ENCODE results near the genes TTC4 and LEXM.

GRCh38 chr1:54309256-54310638 lies 109.8 kb downstream of the MRPL37 start:
- PRO-cap: no peak

DNA sequence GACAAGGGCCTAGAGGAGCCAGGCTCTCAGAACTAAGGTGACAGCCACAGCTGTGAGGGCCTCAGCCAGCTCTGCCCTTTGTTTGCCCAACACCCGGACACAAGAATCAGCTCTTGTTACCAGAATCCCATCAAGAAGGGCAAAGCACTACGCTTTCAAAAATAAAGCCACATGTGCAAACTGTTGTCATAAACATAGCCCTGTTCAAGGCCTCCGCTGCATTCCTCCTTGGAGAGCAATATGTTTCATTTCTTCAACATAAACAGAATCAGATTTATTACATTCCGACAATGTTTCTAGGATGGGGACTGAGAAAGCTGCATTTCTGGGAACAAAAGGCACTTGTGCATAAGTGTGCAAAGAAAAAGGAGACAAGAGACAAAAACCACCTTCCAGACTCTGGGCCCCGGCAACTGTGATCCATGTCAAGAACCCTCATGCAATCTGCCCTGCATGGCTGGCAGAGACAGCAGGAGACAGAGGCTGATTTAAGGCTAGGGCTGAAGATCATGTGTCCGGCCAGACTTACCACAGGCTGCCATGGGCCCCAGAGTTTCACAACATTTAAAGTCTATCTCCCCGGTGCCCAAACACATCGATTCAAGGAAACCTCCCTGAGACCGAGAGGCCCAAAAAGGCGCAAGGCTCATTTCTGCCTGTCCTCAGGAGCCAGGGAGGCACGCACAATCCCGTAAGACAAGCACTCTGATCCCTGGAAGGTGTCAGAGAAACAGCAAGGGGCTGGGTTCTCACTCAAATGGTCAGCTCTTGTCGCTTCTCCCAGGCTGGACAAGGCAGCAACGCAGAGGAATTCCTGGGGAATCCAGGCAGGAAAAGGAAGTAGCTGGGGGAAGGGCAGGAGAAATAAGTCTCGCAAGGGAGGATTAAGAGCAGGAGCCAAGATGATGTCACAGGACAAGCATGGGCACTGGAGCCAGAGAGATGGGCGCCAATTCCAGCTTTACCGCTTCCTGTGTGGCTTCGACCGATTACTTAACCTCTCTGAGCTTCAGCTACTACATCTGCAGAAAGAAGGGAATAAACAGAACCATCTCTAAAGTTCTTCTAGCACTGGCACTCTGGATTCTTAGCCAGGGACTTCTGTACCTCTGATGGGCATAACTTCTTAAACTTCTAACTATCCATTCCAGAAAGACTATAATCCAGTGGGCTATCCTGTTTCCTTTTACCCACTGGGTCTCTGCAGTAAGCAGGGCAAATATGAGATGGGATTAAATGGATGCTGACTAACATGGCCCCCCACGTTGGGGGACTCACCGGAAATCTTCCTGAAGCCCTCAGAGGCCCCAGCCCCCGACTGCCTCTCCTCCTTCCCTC lies 135.5 kb downstream of the MRPL37 start:
- PRO-cap: no peak

- PRO-cap: no peak
Measured at GRCh38 chr1:54341225-54341952, 141.4 kb downstream of the MRPL37 start.

- PRO-cap: no peak
Measured at GRCh38 chr1:54365668-54366435, 165.9 kb downstream of the MRPL37 start.

- PRO-cap: no peak
Measured at GRCh38 chr1:54370886-54372045, 171.3 kb downstream of the MRPL37 start.

DNA sequence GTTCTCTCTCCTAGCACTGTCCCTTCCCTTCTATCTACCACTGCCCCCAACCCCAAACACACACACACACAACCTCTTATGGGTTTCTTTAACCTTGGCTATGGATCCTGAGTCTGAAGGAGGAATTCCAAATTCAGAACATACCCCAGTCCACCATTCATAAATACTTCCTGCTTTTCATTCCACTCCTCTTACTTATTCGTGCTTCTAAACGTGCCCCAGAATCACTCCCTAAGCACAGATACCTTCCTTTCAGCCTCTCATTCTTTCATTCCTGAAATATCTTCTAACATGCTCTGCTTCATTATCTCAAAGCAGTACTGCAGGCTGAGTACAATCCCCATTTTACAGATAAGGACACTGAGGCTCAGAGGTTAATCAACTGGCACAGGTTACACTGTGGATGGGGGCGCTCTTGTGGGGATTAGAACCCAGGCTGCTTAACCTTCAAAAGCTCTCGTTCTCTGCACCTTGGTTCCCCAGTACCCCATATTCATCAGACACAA lies 162.5 kb upstream of the ACOT11 start:
- PRO-cap: no peak

DNA sequence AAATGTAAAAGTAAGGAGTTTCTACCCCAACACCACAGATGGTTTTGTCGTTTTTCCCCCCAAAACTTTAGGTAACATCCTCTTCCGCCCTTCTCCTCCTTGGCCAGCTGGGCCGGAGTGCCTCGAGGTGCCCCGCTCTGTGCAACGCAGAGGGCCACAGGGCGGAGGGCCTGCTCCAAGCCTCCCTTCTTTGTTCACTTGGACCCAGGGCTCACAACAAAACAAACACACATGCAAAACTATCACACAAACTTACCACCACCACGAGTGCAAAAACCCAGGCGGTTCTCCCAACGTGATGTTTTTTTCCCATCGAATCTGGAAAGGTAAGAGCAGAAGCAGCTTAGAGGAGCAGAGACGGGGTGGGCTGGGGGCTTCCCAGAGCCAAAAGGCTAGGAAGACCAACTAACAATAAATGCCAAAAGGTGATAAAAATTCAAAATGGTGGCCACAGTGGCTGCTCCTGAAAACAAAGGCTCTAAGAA lies 143.7 kb upstream of the ACOT11 start:
- PRO-cap: no peak

- PRO-cap: bidirectional peak, plus-strand start at chr1:54407025, minus-strand start at chr1:54406830
Measured at GRCh38 chr1:54406690-54407177, 141.3 kb upstream of the ACOT11 start.

GRCh38 chr1:54489097-54489797 lies 58.8 kb upstream of the ACOT11 start:
- PRO-cap: bidirectional peak, plus-strand start at chr1:54489370, minus-strand start at chr1:54489297

DNA sequence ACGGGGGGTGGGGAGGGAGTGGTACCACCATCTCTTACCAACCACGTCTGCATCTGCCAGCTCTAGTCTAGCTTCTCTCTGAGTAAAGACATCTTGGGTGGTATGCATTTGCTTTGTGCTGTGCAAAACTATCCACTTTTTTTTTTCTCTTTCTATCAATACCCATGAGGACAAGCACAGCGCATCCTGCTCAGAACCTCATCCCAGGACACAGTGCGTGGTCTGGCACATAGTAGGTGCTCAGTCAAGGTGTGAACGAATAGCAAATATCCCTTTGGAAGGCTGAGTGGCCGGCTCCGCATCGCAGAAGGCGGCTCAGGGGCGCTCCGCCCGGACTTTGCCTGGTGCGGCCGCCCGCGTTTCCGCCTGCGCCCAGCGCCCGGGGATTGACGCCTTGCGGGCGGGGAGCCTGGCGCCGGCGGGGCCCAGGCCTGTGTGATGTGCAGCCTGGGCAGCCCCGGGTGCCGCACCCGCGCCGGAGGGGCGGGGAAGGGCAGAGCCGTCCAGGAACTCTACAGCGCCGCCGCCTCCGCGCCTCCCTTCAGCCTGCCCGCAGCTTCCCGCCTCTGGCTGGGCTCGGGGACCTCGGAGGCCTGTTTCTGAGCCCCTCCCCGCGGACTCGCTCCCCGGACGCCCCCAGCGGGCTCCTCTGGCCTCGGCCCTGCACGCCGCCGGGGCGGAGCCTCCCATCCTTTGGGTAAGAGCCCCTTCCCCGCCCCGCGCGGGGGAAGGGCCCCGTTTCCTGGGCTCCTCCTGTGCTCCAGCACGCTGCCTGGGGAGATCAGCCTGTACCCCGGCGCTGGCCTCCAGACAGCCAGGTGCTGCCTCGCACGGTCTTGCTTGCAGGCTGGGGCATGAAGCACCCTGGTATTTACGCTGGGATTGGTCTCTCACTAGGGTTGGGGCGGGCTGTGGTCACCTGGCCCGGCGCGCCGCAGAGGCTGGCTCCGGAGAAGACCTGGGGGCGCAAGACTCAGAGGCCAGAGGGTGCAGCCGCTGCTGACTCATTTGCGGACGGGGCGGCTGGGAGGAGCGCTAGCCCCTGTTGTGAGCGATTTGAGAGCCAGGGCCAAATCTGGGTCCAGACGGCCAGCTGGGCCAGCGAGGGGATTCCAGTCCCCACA lies 5.9 kb upstream of the ACOT11 start:
- PRO-cap: bidirectional peak, plus-strand start at position 496 of the sequence, minus-strand start at position 438 of the sequence; bidirectional peak, plus-strand start at position 952 of the sequence, minus-strand start at position 774 of the sequence

DNA sequence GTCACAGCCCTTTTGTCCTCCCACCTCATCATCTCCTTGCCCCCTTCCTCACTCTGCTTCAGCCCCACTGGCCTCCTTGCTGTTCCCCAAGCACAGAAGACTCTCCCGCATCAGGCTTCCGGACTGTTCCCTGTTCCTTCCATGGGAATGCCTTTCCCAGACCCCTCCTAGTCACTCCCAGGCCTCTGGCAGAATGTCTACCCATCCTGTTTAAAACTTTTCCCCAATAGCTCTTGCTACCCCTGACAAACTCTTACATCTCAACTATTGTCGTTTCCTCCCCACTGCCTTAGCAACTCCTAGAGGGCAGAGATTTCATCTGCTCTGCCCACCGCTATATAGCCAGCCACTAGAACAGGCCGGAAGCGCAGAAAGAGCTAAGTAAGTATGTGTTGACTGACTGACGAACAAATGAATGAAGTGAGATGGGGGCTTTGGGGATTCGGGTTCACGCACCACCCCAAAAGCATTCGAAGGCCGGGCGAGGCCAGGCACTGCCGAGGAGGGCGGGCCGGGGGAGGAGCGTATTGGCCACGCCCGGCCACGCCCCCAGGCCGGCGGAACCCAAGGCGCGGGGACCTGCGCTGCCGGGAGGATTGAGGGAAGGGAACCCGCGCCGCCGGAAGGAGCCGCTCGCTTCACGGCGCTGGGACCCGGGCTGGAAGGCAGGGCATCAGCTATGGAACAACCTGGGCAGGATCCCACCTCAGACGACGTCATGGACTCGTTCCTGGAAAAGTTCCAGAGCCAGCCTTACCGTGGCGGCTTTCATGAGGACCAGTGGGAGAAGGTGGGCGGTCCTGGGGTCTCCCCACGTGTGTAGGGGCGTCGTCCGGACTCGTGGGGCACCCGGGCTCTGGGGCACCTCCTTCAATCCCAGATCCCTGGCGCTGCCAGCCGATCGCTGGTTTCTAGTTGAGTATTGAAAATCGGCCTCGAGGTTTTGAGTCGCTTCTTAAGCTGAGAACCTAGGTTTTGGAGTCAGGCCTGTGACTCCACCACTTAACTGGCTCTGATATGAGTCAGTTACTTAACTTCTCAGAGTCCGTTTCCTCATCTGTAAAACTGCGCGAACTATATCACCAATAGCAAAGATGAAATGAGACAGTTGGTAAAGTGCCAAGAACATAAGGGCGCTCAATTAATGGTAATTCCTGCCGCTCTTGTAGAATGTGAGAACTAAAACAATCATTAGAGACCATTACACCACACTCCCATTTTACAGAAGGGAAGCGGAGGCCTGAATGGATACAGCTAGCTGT lies at the start of gene TTC4:
Gene TTC4 (plus strand): TSS at position 632 of the 1,262 bp plus-strand sequence.
- PRO-cap: bidirectional peak, plus-strand start at position 636 of the sequence, minus-strand start at position 499 of the sequence

- PRO-cap: no peak
Measured at GRCh38 chr1:54803907-54804561, 1.8 kb upstream of the LEXM start.

DNA sequence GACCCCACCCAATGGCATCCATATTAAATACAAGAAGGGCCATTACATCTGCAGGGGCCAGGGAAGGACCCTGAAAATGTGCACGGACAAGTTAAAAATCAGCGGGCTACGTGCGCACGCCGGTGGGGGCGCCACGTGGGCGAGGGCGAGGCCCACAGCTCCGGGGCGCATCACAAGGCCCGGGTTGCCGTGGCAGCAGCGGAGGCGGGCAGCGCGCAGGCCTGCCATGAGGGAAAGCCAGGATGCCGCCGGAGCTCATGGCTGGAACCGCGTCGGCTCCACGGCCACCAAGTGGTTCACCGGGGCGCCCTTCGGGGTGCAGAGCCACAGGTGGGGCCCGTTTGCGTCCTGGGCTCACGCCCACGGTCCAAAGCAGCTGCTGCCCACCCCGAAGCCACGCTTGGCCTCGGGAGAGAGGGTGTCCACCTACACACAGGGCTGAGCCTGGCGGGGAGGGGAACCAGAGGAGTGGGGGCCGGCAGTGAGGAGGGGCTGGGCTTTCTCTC lies at the start of gene LEXM:
Gene LEXM (plus strand): TSS at position 173 of the 506 bp plus-strand sequence.
- PRO-cap: no peak

DNA sequence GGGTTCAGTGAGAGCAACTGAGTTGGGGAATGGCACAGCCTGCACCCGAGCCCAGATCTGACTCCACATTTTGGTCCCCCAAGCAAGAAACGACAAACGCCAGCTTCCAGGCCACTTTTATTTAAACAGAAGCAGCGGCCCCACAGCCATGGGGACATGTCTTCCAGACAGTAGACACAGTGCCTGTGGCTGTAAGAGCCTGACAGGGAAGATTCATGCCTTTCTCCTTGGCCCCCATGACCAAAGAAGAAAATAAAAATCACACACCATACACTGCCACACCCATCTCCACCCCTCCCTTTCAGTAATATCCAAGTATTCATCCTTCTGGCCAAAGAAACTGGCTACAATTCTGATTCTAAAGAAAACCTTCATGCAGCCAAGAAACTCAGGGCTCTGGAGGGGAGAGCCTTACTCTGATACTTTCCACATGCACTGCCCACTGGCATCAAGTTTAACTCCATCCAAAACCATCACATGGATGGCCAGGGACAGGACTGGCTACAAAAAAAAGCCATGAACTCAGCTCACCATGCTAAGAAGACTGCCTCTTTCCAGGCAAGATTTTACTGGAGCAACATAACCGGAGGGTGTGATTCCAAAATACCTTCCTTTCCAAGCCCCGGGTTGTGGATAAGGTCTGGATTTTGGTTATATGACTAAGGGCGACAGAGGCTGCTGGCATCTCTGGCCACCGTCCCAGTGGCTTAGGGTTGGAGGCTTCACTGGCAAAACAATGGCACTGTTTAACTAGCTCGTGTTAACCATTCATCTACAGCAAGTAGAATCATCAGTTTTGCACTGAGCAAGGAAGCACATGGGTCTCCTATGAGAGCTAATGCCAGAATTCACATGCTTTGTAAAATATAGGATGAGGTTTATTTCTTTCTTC lies 37.2 kb downstream of the DHCR24 start:
- PRO-cap: no peak

DNA sequence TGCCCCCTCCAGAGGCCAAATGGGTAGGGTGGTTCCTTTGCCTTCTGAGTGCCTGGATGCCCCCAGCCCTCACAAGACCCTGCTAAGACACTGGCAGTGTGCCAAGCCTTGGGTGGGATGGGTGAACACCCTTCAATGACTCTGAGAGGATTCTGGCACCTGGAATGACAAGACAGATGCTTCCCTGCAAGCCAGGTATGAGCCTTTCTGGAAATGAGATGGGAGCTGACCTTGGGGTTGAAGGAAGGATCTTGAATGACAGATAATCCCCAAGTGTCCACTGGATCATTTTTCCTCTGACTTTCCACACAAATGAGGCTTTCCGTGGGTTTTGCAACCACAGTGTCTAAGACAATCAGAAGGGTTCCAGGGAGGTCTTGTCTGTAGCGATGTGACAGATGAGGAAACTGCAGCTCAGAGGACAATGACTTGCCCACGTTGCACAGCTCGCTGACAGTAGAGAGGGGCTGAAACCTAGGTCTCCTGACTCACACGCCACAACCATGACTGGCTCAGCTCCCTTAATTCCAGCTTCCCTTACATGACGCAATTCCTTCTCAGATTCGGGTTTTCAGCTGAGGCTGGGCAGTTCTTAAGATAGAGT lies 36.5 kb downstream of the DHCR24 start:
- PRO-cap: no peak

DNA sequence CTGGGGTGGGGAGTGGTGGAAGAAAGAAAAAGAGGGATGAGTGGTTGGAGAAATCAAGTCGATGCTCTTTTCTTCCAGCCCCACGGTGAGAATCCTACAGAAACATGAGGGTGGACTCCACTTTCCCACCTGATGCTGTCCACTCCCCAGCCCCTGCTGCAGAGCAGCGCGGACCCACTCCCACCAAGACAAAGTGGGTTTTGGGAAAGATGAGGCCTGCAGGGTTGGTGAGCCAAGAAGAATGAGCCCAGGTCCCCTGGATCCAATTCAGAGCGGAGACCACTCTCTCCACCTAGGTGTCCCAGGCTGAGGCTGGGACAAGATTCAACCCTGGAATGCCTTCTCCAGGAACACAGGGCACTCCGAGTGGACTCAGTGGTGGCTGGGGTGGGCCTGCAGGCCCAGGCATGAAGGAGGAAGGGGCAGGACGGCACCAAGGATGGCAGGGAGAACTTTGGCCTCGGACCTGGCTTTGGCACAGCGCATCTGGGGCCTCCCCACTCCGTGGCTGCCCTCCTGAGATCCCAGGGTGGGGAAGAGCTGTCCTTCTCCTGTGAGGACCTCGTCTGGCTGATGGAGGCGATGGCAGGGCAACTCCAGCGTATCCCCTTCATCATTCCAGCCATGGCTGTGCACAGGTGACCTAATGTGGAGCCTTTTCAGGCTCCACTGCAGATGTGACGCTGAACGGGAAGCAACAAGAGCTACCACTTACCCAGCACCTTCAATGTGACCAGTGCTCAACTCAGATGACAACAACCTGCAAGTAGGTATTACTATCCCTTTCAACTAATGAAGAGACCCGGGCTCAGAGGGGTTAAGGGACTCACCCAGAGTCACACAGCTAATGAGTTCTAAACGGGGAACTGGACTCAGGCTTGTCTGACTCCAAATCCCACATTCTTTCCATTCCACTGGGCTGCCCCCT lies 35.6 kb downstream of the DHCR24 start:
- PRO-cap: no peak

DNA sequence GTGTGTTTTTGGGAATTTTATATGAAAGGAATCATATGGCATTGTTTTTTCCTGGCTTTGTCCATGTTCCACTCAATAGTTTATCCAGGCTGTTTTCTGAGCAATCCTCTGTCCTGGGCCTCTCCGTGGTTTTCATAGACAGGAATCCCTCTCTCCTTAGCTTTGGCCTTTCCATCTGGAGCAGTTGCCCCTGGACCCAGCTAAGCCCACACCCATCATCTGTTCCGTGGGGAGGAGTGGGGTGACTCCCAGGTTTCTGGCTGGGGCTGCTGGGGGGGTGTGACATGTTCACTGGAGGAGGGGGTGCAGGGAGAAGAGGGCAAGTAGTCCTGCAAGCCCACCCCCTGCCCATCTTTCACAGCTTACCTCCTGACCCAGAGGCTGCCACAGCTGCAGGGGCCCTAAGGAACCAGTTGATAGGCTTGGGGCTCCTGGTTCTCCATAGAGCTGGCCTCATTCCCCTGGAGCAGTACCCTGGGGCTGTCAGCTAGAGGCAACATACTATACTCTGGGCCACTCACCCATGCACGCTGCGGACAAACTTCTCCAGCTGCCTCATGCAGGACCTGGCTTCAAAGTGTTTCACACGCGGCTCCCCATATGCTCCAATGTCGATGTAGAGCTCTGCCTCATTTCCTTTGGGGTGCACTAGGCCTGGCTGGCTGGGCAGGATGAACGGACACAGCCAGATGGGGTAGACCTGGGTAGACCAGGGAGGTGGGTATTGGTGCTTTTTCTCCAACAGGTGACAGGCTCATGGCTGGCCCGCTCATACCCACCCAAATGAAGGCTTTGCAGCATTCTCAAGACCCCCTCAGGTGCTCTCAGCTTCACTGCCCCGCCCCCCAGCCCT lies 33.9 kb downstream of the DHCR24 start:
- PRO-cap: no peak

- PRO-cap: no peak
Measured at GRCh38 chr1:54854627-54855057, 32.4 kb downstream of the DHCR24 start.

DNA sequence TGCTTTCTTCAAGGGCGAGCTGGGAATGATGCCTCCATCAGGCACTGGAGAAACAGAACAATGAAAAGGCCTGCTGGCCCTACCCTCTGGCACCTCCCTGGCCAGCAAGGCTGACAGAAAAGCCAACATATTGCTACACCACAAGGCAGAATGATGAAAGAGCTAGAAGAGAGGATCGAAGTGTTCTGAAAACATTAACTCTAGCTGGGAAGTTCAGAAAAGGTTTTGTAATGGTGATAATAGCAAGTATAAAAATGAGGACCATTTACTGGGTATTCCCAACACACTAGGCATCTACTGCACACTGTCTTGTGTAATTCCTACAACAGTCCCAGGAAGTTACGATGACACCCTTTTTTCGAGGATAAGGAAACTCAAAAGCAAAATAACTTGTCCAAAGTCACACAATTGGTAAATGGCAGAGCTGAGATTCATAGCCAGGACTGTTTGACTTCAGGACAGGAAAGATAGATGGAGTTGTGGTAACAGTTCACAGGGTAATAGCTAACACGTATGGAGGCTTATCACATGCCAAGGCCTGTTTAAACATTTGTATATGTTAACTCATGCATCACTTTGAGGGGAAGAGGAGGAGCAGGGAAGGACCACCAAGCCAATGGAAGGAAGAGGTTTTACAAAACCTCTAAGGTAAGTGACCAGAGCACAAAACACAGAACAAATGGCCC lies 3.0 kb downstream of the DHCR24 start:
- PRO-cap: no peak

GRCh38 chr1:55064794-55065412 lies 25.6 kb downstream of the PCSK9 start:
- PRO-cap: no peak